Ileum (tissue), 1 donor: ENCODE measurements around a stretch of chr1.

- PRO-cap = no peak
Measured at GRCh38 chr1:24725187-24725600, 20.1 kb upstream of the CLIC4 start.

GRCh38 chr1:24743369-24743703, 1.9 kb upstream of the CLIC4 start:
- PRO-cap = no peak

- PRO-cap = no peak
Measured at GRCh38 chr1:24743791-24744229, 1.4 kb upstream of the CLIC4 start.

DNA sequence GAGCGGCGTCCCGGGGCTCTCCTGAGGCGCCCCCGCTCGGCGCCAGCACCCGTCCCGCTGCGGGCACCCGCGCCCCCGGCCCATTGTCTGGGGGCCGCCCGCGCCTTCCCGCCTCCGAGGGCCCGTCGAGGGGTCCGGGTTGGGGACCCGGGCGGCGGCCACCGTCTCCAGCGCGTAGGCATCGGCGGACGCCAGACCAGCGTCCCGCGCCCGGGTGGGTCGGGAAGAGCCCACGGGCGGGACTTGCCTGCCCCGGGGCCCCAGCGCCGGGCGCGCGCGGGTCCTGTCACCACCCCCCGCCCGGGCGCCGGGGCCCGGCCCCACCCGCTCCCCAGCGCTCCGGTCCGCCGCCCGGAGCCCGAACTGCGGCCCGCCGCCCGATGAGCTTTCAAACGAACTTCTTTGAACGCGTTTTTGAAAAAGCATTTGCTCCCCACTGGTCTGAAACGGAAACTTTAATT, 468 bp downstream of the CLIC4 start:
- PRO-cap = no peak

GRCh38 chr1:24901457-24902398, 28.3 kb downstream of the RUNX3 start:
- PRO-cap = no peak

DNA sequence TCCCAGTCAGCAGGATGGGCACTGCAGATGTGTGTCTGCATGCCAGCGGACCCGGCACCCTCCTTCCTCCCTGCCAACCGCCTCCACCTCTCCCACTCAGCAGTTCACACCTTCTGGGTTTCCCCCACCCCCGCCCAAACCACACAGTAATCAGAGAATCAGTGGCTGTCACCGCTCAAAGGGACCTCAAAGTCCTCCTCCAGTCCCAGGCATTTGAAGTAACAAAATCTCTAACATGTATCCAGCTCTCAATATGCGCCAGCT, 5.0 kb downstream of the RUNX3 start:
- PRO-cap = no peak

DNA sequence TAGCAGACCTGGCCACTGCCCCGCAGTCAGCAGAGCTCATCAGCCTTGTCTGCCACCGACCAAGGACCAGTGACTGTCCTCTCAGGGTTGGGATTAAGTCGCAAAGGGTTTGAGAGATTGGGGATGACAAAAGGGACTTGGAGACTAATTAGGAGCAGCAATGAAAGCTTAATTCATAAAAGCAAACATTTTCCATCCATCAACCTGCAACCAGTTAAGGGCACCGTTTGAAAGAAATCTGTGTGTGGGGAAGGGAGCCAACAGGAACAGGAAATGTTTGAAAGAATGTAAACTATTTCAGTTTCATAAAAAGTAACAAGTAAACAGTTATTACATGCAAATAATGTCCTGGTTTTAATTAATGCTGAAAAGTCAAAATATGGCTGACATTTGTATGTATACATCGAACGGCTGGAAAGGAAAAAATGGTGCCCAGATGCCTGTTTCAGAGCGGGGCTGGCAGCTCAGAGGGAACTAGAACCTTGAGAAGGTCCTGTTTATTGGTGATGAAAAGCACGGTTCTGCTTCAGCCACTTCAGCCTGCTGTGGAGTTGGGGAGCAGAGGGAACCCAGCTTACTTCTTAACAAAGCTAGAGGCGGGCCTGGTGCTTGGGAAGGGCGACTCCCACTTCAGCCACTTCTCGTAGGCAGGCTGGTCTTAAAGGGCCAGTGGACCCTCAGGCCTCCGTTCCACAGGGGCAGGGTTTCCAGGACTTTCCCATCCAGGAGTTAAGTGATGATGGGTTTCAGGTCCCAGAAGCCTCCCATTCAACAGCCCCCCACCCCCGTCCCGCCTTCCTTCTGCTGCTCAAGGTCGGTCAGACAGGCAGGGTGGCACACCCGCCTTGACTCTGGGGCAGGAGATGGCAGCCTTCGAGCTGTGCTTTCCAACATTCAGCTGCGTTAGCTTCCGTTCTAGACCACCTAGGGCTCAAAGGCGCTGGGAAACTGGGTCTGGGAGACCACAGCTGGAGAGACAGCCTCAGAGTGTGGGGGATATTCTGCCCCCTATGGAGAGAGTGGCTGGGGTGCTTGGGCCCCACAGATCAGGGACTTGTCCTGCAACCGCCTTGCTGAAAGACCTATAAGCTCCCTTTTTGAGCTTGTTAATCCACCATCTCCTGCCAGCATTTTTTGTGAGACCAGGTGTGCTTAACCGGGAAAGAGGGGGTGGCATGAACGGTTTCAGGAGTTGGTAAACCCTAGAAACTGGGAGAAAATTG, 3.5 kb downstream of the RUNX3 start:
- PRO-cap = no peak

- PRO-cap = no peak
Measured at GRCh38 chr1:24954695-24955729, 24.9 kb upstream of the RUNX3 start.

DNA sequence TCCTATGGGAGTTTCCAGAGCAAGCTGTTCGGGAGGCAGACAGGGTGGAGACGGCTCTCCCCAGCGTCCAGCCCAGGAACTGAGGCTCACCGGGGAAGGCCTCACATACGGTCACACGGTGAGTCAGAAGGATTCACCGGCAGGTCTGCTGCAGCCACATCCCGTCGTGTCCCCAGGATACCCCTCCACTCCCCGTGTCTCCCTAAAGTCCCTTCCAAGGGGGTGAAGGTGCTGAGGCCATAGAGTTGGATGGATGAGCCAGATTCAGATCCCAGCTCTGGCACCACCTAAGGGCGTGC, 40.4 kb upstream of the RUNX3 start:
- PRO-cap = no peak

DNA sequence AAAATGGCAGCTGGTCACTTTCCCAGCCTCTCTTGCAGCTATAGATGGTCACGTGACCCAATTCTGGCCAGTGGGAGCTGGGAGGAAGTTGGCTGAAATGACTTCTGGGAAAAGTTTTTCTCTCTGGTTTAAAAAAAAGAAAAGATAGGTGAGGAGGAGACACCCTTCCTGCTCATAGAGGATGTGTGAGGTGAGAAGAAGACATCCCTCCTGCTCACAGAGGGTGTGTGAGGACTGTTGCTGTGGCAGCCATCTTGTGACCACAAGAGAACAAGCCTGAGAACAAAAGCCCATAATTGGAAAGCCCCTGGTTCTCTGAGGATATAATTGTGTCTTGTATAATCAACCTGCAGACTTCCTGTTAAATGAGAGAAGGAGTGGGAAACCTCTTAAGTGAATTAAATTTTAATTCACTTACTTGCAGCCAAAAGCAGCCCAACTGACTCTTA, 122.7 kb downstream of the SYF2 start:
- PRO-cap = no peak

DNA sequence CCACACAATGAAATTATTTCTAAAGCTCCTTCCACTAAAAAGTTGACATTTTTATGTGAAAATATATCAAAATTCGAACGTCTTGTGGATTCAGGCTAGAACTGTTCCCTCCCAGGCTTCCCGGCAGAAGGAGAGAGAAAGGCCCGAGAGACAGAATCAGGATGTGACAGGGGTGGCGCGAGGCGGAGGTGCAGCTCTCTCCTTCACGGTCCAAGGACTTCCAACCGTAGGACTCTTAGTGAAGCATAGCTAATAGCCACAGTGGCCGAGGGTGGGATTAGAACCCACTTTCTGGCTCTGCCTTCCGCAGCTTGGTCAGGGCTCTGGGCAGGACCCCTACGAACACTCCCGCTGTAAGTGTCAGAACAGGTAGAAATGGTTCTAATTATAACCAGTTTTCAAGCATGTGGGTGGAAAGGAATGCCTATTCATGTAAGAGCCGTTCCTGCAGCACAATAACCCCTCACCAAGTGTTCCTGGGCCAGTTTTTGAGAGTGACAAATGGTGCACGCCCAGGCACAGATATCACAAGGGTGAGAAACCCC, 86.5 kb downstream of the SYF2 start:
- PRO-cap = no peak

DNA sequence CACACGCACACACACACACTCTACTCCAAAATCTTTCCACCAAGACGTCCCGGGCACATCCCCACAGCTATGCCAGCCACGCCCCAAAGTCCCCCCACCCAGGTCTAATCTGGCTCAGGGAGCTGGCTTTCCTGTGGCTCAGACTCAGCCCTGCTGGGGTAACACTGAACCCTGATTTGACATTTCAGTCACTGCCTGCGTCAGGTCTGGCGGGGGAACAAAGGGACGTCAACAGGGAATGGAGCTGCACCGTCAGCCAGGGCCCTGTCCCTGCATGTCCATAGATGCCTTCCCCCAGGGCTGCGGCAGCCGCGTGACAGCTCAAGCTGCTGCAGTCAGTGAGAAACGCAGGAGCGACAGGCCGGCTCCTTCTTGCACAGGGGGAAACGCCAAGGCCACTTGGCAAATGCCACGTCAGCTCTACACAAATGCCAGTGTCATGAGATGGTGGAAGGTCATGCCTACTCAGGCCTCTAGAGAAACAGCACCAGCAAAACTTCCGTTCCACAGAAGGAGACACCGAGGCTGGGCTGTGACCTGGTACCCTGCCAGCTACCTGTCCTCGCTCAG, 37.8 kb downstream of the SYF2 start:
- PRO-cap = no peak

DNA sequence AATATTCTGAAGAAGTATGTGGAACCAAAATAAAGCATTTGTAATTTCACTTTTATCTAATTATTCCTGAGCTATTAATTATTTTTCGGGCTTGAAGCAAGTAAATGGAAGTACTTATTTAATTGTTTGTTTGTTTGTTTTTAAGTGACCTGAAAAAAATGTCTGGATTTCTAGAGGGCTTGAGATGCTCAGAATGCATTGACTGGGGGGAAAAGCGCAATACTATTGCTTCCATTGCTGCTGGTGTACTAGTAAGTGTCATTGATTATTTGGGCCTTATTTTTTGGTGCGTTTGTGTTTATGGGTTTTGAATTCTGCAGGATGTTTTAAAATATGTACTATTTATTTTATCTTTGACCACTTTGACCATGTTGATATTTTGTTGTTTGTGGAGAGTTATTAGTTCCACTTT, 2.2 kb downstream of the TMEM50A start:
- PRO-cap = no peak

GRCh38 chr1:25476204-25476610, 45.5 kb downstream of the MACO1 start:
- PRO-cap = no peak

DNA sequence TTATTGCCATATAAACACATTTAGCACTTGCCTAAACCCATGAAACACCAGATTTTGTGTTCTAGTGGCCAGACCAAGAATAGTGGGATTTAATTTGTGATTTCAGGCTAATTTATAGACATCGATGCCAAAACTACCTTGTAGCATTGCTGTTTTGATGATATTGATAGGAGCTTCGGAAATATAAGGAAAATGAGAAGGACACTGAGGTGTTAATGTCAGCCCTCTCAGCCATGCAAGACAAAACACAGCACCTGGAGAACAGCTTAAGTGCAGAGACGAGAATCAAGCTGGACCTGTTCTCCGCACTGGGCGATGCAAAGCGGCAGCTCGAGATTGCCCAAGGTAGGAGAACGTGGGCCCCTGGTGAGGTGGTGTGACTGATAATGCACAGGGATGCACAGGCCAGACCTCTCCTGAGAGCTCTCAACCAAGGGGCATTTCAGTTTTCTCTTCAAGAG, 52.1 kb upstream of the LDLRAP1 start:
- PRO-cap = no peak

DNA sequence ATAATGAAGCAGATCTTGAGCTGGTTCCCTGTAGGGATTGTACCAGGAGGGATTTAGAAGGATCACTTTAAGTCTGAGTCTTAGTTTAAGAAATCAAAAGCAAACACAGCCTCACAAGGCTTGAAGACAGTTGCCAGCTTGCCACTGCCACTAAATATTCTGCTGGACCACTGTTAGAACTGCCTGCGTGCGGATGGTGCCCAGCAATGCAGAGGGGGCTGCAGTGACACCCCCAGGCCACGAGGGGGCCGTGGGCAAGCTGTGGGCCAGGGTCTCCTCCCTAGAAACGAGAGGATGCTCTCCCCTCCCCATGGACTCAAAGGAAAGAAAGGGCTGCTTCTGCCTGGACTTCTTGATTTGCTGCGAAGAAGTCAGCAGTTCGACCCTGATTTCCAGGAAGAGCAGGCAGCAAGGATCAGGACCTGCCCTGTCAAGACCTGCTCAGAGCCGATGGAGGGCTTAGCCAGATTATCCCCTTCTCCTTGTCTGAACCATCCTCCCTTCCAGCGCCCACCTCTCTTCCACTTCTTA, 2.5 kb downstream of the MAN1C1 start:
- PRO-cap = no peak

GRCh38 chr1:25773195-25773855, 26.7 kb upstream of the SELENON start:
- PRO-cap = no peak

- PRO-cap = no peak
Measured at GRCh38 chr1:25796179-25797340, 3.4 kb upstream of the SELENON start.

GRCh38 chr1:25824040-25825116, 4.6 kb downstream of the MTFR1L start:
- PRO-cap = no peak

DNA sequence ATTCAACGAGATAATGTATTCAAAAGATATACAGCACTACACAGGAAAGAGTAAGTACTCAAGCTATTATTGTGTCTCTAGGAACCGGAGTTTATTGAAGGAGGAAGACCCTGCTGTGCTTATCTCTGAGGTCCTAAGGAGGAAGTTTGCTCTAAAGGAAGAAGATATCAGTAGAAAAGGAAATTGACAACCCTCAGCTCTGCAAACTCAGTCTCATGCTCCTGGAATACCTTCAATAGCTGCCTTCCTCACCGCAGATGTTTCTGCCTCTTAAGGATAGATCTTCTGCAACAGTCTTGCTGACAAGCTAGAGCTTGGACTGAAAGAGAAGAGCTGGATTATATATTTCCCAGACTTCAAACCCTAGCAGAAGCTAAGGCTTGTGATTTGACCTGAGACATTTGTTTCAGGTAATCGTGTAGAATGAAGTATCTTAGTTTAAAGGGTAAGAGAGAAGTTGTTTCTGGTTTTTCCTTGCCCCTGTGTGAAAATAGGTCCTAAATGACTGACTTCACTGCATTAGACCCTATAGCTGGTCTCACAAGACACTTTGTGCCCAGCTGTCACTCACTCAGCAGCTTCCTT, 12.2 kb downstream of the MTFR1L start:
- PRO-cap = no peak